Right atrium auricular region (tissue), 2 donors: ENCODE data around the gene C15orf40.

DNA sequence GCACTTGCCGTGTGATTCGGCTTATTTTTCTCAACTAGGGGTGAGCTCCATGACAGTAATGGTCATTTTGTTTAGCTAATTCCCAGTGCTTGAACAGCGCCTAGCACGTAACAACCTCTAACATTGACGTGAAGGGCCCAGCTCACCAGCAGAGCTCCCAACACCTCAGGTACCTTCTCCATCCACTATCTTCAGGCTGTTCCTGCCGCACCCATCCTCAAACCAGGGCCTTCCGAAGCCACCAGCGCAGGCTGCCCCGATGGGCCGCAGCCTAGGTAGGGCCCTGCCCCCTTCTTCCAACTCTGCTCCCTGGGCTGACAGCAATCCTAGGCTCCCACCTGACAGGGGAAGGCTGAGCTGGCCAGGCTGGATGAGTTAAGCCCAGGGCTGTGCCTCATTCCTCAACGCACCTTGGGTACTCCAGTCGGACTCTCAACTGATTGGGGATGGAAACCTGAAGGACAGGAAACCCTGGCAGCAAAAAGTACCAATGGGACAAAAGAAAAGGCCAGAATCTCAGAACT is 824 bp upstream of the RPS17 start:
- PRO-cap, result no peak
- RAMPAGE, long total RNA, 2 experiments, result no peak in any of the 2 experiments

DNA sequence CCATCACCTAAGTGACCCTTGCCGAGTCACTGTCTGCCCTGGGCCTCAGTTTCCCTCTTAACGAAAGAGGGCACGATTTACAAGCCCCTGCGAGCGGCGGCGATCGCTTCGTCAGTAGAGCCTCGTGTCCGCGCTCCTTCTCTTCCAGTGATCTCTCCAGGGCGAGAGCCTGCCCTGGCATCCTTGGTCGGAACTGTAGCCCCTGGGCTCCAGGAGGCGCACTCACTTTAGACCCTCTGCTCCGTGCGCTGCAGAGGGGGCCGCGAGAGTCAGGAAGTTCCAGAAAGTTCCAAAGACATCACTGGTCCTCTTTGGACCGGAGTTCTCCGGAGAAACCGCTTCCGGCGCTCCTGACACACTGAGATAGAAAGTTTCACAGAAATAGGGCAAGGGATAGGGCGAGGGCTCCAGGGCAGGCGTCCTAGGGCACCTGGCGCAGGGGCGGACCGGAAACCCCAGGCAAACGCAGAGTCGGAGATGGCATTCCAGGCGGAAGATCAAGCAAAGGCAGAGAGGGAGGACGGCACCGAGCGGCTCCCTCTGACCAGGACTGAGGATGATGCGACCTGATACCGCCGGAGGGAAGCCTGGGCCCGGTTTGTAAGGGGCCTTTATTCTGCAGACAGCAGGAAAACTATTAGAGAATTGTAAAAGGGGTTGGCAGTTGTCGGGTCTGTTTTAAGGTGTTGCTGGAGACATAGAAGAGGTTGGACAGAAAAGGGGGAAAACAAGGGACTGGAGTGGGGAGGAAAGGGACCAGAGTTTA is 1.2 kb upstream of the CPEB1 start:
- PRO-cap, result no peak
- RAMPAGE, long total RNA, 2 experiments, result no peak in any of the 2 experiments

- PRO-cap, result no peak
- RAMPAGE, long total RNA, 2 experiments, result no peak in any of the 2 experiments
These were observed 49.4 kb downstream of the WHAMM start for GRCh38 chr15:82858849-82859280.

DNA sequence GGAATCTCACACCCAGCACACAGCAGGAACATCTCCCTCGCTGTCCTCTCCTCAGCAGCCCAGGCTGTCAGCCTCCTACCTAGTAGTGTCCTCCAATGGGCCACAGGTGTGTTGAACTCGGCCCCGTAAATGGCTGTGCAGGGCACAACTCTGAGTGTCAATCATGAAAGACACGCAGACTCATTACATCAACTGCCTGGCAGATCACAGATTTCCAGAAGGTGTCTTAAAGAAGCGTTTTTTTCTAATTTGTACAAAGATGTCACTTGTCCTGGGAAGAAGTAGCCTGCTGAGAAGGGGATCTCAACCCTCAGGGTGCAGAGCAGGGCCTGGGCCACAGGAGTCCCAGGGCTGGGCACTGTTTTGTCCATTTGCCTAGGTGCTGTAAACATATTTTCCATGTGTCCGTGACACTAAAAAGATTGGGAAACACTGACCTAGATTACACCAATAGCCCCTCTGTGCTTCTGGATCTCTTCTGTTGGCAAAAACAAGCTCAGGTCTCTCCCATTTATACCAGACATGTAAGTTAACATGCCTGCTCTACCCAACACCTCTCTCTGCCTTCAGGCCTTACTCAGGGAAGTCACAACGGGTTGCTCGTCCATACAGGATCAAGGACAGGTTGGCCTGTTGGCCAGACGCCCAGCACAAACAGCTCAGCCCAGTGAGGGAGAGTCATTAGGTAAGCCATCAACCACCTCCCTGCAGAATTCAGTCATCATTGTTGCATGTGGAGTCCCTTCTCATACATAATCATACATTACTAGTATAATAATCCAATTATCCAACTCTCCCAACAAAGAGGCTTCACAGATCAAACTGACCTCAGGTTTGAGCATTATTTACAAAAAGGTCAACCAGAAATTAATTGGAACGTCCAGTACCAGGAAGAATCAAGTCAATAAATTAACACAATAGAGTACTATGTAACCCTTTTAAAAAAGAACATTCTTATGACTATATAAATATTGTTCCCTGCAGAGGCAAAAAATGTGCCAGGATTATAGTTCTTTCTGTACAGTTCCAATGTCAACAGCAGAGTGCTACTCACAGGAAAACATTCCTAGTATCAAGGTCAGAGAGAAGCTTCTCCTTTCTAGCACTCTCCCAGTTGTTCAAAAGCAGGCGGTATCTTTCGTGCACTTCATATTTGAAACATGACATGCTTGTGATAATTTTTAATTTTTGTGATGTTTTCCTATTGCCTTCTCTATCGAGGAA is 33.4 kb downstream of the HOMER2 start:
- PRO-cap, result no peak
- RAMPAGE, long total RNA, 2 experiments, result no peak in any of the 2 experiments

DNA sequence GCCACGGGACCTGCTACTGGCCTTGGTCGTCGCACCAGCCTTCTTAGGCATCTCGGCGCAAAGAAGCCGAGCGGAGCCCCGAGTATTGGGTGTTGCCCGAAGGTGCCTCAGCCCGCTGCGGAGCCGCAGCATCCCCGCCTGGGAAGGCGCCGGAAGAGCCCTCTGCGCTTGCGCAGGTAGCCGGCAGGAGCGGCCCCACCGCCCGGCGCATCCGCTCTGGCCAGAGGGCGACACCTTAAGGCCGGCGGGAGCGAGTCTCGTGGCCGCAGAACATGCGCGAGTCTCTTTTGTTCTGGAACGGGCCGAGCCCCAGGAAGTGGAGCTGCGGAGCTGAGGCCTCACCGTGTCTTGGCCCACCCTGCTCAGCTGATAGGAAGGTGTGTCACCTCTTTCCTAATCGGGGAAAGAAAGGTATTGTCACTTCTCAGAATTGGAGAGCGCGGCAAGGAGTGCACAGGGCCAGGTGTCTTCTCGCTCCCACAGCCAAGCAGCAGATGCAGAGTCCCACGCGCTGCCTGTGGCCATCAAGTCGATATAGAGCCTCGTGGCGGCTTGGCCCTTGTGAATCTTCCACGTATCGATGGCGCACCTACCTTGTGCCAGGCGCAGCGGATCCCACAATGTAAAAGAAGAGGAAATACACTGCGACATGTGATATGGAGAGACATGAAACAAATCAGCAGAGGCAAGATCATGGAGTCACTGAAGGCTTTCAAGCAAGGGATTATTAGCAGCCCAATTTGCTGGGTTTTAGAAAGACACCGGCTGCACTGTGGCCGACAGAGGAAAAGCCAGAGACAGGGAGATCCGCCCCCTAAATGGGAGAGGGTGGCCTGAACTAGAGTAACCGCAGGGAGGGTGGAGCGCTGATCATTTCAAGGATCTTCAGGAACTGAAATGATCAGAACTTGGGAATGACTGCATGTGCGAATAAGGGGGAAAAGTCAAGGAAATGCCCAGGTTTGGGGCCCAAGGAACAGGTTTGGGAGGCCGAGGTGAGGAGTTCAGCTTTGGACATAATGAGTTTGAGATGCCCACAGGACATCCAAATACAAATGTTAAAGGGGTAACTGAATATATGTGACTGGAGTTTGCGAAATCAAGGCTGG is at the start of gene C15orf40:
Gene C15orf40, minus strand, starts transcription at position 164 of the 1,109 bp plus-strand sequence.
- PRO-cap, result bidirectional peak, plus-strand start at position 427 of the sequence, minus-strand start at position 140 of the sequence
- RAMPAGE, long total RNA, 2 experiments, result start-site peak on the plus strand in 1 of 2 experiments, centred at position 267 of the sequence, 6 reads per replicate; start-site peak on the minus strand in 2 of 2 experiments, centred at positions 135 to 139 of the sequence, 80 to 85 reads per replicate

DNA sequence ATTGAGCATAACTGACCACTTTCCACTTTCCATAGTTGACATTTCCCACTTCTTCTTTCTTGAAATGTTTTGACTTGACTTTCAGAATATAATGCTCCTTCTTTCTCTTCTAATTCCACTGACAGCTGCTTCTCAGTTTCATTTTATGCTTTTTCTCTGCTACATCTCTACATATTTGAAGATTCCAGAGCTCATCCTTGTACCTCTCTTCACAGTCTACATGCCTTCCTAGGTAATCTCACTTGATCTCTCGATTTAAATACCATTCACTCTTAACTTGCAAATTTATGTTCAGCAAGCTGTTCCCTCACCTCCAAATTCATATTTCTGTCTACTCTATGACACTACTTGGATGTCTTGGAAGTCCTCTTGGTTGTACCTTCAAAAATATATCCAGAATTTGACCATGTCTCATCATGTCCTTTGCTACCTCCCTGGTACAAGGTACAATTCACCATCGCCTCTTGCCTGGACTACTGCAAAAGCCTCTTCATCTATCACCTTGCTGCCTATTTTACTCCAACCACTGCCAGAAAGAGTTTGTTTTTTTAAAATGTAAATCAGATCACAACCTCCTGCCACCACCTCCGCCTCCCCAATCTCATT is 3.9 kb downstream of the BTBD1 start:
- PRO-cap, result no peak
- RAMPAGE, long total RNA, 2 experiments, result no peak in any of the 2 experiments

GRCh38 chr15:83157335-83157685 is 49.9 kb downstream of the TM6SF1 start:
- PRO-cap, result no peak
- RAMPAGE, long total RNA, 2 experiments, result no peak in any of the 2 experiments

GRCh38 chr15:83157717-83158110 is 49.9 kb downstream of the HDGFL3 start:
- PRO-cap, result no peak
- RAMPAGE, long total RNA, 2 experiments, result no peak in any of the 2 experiments

DNA sequence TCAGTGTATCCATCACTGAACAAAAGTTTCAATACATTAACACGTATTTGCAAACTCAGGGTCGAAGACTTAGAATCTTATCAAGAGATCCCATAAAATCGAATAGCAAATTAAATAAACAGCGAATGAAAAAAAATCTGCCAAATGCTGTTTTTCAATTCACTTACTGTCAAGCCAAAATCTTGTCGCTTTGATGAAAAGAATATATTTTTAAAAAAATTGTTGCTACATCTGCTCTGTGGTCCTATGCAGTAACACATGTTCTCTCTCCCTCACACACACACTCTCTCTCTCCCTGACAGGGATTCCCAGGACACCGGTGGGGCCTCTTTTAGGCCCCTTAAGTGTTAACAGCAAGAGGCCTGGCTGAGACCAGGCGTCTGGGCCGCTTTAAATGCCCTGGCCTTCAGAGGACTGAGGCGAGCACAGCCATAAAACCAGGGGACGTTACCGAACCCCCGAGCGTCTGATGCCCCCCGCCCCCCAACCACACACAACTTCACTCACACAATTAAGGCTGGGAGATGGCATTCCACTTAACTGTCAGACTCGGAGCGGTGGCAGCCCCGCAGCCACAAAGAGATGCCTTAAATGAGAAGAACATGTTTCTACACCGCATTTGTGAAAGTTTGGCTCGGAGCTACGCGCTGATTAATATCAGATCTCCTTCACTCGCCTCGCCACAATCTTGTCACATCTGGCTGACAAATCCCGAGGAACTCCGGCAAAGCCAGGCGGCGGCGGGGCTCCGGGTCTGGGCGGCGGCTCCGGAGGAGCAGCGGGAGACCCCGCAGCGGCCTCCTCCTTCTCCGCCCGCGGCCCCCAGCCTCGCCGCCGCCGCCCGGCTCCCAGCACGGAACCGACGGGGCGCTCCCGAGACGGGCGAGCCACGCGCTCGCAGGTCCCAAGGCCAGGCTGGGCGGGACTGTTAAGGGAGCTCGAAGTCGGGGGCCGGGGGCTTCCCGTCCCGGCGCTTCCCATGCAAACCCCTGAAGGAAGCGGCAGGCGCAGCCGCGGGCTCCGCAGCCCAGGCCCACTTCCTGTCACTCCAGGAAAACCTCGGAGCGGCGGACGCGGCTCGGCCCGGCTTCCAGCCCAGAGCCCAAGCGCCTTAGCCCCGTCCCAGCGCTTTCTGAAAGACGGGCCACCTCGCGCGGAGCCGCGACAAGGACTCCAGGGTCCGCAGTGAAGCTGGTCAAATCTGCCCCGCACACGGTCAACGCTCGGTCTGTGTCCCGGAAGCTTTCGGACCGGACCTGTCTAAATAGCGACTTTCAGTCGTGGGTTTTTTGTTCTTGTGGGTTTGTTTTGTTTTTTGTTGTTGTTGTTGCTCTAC is 1.4 kb downstream of the BNC1 start:
- PRO-cap, result no peak
- RAMPAGE, long total RNA, 2 experiments, result no peak in any of the 2 experiments

- PRO-cap, result no peak
- RAMPAGE, long total RNA, 2 experiments, result no peak in any of the 2 experiments
These were observed 63.4 kb upstream of the SH3GL3 start for GRCh38 chr15:83383422-83384502.

DNA sequence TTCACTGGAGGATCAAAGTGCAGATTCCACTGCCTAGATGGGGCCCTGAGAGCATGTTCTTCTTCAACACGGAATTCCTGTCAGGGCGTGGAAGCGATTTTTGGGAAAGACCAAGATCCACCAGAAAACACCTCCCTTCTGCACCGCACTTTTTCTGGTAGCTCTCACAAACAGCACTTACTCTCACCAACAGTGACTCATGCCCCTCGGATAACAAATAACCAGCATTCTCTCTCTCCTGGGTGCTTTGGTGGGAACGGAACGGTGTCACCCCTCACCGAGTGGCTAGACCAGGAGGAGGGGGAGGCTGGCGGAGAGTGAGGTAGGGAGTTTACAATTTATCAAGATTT is 40.1 kb downstream of the ADAMTSL3 start:
- PRO-cap, result no peak
- RAMPAGE, long total RNA, 2 experiments, result start-site peak on the plus strand in 1 of 2 experiments, centred at position 231 of the sequence, 5 reads per replicate

DNA sequence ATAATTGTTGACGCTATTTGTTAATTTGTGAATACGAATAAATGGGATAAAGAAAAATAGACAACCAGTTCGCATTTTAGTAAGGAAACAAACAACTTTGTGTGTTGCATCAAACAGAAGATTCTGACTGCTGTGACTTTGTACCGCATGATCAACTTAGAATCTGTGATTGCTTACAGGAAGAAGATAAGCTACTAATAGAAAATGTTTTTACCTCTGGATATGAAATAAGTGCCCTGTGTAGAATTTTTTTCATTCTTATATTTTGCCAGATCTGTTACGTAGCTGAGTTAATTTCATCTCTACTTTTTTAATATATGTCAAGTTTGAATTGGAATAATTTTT is 19.4 kb downstream of the WDR73 start:
- PRO-cap, result unidirectional peak, minus-strand start at position 171 of the sequence
- RAMPAGE, long total RNA, 2 experiments, result no peak in any of the 2 experiments

DNA sequence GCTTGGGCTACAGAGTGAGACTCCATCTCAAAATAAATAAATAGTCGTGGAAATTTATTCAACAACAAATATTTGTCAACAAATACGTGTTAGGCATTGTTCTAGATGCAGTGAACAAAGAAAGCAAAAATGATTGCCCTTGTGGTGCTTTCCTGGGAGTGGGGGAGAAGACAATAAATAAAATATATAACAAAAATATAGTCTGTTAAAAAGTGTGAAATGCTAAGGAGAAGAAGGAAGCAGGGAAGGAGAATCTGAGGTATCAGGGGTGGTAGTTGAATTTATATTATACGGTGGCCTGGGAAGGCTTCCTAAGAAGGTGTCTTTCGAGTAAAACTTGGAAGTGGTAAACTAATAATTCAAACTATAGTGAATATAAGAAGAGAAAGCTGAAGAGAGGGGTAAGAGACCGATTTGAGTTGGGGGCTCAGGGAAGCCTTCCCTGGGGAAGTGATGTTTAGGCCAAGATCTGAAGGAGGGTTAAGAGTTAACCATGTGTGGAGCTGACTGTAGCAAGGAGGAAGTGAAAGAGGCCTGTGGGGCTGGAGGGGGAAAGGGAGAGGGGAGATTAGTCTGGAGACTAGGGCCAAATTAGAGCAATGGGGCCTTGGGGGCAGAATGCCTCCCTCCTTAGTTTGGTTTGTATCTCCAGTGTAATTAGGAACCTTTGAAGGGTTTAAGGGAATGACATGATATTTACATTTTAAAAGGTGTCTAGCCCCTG is 2.0 kb downstream of the ZNF592 start:
- PRO-cap, result no peak
- RAMPAGE, long total RNA, 2 experiments, result no peak in any of the 2 experiments

GRCh38 chr15:84929883-84930515 is 45.5 kb downstream of the SLC28A1 start:
- PRO-cap, result no peak
- RAMPAGE, long total RNA, 2 experiments, result no peak in any of the 2 experiments

DNA sequence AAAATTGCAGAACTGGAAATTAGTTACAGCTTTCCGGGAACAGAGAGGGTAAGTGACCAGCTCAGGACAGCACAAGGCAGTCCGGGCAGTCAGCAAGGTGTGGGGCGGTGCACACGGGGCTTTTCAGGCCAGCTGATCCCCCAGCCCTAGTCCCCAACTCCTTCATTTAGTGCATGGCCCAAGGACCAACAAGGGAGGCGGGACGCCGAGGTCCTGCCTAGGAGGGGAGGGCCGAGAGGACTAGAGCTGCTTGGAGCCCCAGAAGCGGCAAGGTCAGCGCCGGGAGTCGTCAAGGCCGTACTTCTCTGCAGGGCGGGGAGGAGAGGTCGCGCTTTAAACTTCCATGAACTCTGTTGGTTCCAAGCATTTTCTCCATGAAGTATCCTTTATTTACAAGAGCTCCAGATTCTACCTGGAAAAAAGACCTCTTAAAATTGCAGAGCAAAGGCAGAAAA is 2.0 kb upstream of the PDE8A start:
- PRO-cap, result no peak
- RAMPAGE, long total RNA, 2 experiments, result no peak in any of the 2 experiments

DNA sequence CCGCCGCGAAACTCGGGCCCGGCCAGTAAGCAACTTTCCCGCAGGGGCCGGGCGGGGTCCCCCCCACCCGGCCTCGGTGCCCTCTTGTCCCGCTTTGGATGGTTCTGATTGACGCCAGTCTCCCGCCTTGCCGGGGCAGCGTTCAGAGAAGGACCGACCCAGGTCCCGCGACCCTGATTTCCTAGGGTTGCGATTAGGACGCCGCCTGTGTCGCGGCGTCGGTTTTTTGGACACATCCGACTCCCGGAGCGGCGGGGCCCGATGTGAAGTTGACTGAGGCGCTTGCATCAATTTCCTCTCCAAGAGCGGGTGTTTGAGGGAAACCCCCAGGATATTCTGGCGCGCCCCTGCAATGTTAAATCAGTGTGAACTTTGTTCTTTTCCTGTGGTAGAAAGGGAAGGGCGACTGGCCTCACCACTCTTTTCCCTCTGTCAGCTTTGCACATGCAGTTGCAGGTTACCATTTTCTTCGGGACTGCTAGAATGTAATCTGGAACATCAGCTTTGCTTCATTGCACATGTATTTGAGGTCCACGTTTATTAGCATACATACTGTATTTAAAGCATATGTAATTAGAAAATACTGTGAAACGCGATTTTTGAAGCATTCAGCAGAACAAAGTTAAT is 831 bp downstream of the PDE8A start:
- PRO-cap, result unidirectional peak, minus-strand start at position 265 of the sequence
- RAMPAGE, long total RNA, 2 experiments, result no peak in any of the 2 experiments

GRCh38 chr15:85026098-85026535 is 44.5 kb downstream of the PDE8A start:
- PRO-cap, result no peak
- RAMPAGE, long total RNA, 2 experiments, result no peak in any of the 2 experiments

DNA sequence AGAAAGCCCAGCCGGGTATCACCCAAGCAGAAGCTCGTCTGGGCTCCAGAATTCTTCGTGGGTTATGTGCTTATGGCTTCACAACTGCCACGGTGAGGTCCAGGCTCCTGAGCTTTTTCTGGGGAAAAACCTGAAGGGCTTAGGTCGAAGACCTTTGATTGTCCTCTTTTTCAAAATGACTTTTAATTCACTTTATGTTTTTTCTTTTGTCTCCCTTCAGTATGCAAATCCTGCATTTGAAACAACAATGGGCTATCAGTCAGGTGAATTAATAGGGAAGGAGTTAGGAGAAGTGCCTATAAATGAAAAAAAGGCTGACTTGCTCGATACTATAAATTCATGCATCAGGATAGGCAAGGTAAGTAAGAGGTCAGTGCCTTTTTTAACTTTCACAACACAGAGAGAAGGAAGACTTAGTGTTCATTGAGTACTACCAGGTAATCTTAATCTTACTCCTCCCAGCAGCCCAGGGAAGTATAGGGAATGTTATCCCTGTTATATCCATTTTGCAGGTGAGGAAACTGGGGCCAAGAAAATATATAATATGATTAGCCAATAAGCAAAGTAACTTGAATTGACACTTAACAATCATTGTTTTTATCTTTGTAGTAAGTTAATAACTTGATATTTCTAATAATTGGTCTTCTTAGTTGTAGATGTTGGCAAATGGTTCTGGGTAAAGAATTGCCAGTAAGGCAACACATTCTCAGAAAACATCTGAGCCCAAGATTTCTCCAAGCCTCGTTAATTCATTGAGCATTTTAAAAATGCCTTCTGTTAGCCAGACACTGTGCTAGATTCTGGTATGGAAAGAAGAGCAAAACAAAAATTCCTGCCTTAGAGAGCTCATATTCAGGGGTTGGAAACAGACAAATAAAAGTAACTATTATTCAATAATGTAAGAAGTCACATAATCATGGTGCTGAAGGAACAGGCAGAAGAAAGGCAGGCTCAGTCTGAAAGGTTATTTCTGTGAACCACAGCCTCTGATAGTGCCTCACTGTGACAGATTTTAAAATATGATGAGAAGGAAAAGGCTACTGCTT is 109.5 kb downstream of the PDE8A start:
- PRO-cap, result no peak
- RAMPAGE, long total RNA, 2 experiments, result no peak in any of the 2 experiments

GRCh38 chr15:85100997-85102060 is 119.7 kb downstream of the PDE8A start:
- PRO-cap, result no peak
- RAMPAGE, long total RNA, 2 experiments, result no peak in any of the 2 experiments

DNA sequence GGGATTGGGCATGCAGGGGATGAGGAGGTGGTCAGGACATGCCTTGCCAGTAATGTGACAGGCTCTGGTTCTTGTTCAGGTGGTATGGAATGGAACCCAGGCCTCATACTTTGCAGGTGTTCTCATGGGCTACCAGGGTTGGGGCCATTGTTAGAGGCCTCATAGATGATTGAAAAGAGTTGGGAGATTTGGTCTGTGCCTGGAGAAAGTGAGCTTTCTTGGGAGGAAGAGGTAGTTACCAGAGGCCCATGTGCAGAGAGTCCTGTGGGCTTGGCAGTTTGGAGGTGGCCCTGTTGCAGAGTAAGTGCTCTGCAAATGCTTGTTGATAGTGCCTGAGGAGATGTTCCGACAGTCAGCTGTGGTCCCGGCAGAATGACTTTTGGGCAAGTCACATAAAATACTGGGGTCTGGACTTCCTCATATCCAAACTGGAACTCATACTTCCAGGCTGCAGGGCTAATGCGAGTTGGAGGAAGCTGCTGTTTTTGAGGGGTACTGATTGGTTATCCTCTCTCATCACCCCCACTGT is 123.5 kb downstream of the PDE8A start:
- PRO-cap, result no peak
- RAMPAGE, long total RNA, 2 experiments, result no peak in any of the 2 experiments